Cardiac septum (tissue), 1 donor: ENCODE measurements around the gene PAPPA2.

- PRO-cap: no peak
Measured at GRCh38 chr1:175969464-175969999, 226.1 kb upstream of the TNR start.

GRCh38 chr1:176131911-176132765 is 74.9 kb downstream of the COP1 start:
- PRO-cap: no peak

DNA sequence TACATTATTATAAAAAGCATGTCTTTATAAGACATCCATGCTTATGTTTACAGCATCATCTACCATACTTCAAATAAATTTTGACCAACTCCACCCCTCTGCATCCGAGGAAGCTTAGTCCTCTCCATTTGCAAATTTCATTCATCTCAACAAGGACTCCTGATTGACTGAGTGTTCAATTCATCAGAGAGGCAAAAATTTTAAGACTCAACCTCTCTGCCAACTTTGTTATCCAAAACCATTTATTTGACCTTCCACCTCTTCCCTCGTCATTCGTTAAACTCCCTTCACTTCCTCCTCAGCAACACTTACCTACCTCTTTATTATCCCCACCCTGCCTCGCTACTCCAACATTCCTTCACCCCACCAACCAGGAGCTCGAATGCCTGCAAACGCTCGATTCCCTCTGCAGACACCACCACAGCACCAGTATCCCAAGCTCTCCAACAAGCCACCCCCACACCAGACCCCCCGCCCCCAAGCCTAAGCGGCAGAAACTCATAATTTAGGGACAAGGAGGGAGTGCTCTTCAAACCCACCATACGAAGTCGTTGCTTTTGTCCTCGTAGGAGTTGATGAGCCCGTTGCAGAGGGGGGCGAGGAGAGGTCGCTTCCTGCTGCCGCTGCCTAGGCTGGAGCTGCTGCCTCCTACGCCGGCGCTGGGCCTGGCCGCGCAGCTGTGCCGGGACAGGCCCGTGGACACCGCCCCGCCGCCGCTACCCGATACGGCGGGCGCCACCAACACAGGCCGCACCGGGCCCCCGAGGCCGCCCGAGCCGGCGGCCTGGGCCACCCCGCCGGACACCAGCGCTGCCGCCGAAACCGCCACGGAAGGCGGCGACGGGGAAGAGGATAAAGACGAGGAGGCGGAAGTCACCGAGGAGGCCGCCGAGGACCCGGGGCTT is 801 bp downstream of the COP1 start:
- PRO-cap: no peak

DNA sequence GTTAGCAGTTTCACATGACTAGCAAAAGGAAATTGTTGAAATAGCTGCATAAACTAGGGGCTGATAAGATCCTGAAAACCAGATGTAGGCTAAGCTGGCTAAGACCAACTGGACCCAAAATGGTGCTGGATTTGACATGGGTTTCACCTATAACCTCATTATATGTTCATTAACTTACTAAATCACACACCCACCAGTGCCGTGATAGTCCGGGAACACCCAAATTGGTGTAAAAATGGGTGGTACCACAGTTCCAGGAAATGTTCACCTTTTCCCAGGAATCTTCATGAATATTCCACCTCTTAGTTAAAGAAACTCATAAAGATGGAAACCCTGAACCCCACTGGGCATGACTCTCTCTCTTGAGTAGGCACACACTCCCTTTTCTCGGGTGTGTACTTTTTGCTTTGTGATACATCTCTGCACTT is at the start of gene PAPPA2:
Gene PAPPA2, plus strand, starts transcription at position 350 of the 428 bp plus-strand sequence.
- PRO-cap: no peak

DNA sequence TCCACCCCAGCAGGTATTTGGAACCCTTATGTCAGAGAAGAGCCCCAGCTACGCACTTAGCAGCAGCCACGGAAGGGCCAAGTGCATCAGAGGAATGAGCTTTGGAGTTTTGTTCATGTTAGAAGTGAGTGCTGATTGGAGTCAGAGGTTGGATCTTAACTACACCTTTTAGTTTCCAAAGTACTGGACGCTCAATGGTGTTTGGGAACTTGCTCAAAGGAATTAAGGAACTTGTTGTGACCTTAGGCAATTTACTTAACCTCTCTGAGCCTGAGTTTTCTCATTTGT is 231.1 kb downstream of the PAPPA2 start:
- PRO-cap: no peak

GRCh38 chr1:176893457-176893958 is 271.0 kb downstream of the ASTN1 start:
- PRO-cap: no peak

GRCh38 chr1:177256418-177256924 is 85.7 kb downstream of the BRINP2 start:
- PRO-cap: no peak

DNA sequence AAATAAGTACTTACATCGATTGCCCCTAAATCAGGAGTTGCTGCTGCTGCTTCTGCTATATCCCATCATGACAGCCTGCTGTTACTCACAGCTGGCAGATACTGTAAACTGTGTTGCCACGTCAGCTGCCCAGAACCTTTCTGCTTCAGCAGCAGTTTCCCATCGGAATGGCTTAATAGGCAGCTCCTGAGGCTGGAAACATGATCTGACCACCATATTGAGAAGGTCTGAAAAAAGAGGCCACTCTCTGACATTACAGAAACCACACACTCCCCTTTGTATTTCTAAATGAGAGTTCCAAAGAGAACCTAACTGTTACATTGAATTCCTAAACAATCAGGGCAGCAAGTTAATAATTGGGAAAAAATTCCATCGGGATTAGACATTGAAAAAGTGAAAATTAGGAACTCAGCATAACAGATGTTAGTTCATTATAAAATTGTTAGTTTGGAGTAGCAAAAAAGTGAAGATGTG is 14.4 kb upstream of the SEC16B start:
- PRO-cap: unidirectional peak, minus-strand start at position 72 of the sequence

DNA sequence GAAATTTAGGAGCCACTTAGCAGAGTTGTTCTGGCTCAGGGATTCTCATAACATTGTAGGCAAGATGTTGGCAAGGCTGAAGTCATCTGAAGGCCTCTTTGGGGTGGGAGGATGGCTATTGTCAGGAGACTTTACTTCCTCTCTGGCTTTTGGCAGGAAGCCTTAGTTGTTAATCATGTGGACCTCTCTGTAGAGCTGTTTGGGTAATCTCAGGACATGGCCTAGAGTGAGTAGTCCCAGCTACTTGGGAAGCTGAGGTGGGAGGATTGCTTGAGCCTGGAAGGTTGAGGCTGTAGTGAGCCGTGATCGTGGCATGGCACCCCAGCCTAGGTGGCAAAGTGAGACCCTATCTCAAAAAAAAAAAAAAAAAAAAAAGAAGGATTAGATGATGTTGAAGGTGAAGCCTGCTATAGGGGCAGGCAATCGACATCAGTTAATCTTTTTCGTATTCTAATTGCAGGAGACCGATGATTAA is 40.2 kb downstream of the RASAL2 start:
- PRO-cap: unidirectional peak, minus-strand start at position 55 of the sequence

DNA sequence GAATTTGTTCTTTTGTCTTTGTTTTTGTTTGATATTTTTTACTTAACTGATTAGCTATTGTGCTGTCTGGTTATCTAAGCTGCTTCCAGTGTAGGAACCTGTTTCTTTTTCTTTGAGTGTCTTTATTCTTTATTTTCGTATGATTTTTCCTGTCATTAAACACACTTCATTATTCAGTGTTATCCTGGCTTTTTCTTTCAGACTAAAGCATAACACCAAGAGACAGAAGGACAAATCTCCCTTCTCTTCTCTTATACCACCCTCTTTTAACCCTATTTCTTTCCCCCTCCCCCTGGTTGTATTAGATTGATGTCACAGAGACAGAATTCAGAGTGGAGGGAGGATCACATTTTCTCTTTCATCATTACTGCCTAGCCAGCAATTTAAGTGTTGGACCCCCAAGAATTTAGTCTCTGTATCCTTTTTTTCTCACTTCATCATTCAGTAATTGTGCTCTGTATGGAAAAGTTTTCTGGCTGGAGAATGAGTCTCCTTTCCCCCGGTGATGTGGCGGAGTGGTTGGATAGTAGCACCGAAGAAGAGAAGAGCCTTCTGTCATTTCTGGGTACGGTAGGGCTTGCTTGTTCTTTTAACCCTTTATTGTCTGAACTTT is 124.9 kb downstream of the CLEC20A start:
- PRO-cap: no peak

DNA sequence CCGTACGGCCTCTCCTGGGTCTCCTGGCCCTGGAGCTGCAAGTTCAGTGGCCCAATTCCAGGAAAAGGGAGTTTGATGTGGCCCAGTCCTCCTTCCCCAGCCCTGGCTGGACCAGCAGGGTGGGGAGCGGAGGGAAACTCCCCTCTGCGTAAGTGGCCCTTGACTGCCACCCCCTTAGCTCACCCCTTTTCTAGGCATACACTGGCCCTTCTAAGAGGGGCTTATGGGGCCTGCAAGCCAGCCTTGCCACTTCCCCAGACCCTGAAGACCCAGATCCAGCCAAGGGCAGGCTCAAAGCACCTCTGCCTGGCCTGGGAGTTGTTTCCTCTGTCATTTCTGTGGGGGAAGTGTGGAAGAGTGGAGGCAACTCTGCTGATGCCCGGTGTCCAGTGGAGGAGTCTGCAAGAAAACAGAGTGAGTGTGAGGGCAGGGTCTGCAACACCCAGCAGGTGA is 8.5 kb downstream of the CLEC20A start:
- PRO-cap: no peak

GRCh38 chr1:178952993-178953493 is 72.7 kb upstream of the FAM20B start:
- PRO-cap: no peak

- PRO-cap: no peak
Measured at GRCh38 chr1:179017809-179018224, 7.9 kb upstream of the FAM20B start.

DNA sequence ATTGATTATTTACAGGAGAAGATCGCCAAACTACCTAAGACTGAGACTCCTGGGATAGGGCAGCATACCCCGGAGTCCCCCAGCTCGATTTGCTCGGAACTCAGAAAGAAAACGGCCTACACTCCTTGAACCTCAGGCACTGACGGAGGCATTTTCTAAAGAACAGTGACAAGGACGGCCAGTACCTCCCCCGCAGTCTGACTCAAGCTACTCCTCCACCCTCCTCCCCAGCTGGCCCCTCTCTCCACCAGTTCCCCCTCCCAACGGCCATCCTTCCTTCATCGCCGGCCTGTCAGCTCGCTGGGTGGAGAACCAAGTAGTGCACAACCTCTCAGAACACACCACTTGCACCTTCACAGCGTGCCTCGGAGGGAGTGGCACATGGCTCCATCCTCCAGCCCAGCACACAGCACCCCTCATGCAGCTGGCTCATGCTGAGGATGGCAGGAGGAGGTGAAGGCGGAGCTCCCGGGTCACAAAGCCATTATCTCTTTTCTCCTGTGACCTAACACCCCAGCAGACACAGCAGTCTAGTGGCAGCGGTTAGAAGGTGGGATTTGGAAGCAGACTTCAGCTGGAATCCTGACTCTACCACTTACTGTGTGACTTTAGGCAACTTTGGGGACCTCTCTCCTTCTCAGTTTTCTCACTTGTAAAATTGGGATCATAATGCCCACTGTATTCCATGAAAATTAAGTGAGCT is 58.8 kb downstream of the TOR1AIP2 start:
- PRO-cap: unidirectional peak, minus-strand start at position 141 of the sequence

DNA sequence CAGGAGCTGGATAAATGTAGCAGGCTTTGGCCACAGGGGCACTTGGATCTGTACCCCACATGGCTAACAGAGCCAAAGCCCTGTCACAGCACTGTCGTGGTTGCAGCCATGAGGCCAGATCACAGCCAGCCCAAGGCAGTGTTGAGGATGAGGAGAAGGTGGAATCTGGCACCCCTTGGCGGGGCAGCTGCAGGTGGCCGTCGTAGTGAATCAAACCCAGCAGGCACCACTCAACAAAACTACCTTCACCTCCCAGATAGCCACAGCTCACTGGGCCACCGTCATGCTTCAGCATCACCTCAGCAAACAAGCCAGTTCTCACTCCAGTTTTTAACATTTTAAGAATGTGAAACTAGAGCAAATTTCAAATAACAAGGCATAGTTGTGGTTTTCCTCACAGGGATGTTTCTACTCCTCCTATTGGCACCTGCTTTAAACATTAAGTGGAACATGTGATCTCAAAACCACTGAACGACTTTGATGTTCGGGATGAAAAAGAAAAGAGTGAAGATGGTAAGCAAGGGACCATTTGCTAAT is 45.7 kb downstream of the TOR1AIP2 start:
- PRO-cap: no peak

DNA sequence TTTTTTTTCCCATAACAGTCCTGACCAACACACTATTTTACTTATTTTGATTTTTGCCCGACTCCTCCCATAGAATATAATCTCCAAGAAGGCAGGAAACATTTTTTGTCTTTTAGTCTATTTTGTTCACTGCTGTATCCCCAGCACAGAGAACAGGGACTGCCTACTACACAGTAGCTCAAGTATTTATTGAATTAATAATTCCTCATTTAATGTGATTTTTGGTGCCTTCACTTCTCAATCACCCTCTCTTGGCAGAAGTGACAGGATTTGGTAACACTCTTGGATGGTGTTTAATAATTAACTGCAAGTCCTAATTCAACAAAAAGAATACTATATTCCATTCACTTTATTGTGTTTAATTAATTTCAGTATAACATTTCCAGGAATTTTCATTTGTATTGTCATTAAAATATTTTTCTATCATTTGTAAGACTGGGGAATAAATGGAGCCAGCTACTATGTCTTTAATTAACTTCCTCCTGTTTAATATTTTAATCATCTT is 941 bp upstream of the TOR1AIP2 start:
- PRO-cap: no peak

DNA sequence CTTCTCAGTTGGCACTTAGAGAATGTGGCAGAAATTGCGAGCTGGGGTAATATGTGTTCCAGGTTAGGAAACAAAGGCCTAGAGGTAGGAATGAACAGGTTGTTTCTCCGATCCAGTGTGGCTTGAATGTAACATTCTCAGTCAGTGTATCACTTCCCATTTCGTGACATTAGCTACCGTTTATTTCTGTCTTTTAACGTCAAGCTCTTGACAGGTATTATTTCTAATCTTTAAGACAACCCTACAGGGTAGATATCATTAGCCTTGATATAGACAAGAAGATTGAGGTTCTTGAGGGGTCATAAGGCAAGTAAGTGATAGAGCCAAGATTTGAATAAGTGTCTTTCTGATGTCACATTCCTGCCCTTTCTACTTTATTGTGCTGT is 2.8 kb upstream of the CEP350 start:
- PRO-cap: no peak

DNA sequence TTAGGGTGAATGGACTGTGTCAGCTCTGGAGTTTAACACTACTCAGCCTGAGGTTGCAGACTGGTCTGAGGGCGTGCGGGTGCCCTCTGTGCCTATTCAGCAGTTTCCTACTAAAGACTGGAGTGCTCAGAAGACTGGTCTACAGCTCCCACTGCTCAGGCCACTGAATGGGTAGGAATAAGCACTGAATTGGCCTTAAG is 14.6 kb downstream of the CEP350 start:
- PRO-cap: no peak

- PRO-cap: no peak
Measured at GRCh38 chr1:179971956-179972617, 17.5 kb downstream of the CEP350 start.

GRCh38 chr1:180217385-180217793 is 12.7 kb upstream of the LHX4 start:
- PRO-cap: no peak